GM12891 (cell line): Measurements from ENCODE around the genes PIP5KL1 and LCN2.

- RRBS: no CpG with 5 or more reads among the region's 12 CpGs
Measured at GRCh38 chr9:127566192-127566888, 2.5 kb downstream of the NIBAN2 start.

DNA sequence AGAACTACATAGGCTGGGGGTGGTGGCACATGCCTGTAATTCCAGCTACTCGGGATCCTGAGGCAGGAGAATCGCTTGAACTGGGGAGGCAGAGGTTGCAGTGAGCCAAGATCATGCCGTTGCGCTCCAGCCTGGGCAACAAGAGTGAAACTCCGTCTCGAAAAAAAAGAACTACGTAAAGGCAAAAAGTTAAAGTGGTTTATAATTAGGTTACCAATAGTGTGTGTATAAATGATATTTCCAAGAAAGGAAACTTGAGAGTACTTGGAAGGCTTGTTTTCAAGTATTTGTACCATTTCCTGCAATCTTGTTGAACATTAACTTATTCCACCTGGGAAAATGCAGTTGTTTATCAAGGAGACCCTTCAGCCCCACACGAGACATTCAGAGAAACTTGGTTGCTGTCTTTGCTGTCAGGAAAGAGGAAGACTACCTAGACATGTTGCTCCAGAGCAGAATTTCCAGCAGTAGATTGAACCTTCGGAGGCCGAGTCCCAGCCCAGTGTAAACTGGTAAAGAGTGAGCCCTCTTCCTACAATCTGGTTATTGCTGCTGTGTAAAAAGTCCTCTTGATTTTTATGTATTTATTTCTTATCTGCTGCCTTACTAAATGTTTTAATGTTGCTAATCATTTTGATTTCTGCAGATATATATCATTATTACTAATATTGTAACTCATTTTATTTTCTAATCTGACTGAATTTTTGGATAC lies 30.1 kb downstream of the STXBP1 start:
- RRBS: no CpG with 5 or more reads among the region's 10 CpGs

GRCh38 chr9:127754405-127754793 lies 19.3 kb upstream of the TOR2A start:
- RRBS: 99% methylated on average over 12 of the region's 29 CpGs

DNA sequence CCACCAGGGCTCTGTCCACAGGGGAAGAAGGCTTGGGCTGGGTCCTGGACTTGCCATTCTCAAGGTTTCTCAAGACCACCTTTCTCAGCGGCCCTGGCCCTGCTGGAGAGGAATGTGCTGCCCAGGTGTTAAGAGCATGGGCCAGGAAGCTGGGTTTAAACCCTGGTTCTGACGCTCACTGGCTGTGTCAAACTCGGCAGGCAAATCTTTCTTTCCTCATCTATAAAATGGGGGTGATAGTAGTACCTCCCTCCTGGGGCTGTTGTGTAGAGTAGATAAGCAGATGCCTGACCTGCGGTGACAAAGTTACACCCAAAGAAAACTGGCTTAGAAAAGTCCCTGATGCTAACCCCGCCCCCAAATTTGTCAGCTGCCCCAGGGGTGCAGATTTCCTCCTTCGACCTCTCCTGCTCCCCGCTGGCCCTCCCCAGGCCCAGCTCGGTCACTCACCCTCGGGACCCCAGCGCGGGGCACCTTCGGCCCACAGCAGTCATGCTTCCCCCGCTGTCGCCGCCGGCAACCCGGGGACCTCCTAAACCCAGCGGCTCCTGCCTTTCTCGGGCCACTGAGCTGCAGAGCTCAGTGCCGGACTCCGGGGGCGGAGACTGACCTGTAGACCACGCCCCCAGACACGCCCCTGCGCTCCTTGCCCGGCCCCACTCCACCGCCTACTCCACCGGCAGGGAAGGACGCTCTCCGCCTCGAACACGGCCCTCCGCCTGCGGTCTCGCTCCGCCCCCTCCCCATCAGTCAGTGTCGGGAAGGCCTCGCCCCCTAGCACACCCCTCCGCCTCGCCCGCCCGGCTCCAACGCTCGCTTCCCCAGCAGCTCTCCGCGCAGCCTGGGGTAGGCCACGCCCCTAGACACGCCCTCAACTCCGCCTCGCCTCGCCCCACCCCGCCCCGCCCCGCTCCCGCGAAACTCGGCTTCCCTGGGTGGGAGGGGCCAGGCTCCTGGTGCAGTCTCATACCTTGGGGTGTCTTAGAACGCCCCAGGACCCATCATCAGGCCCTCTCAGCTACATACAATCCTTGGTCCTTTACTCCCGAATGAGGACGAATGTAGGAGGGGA lies 7.4 kb downstream of the SH2D3C start:
- RRBS: 1% methylated on average over 10 of the region's 60 CpGs

GRCh38 chr9:127779164-127779931 lies 882 bp upstream of the SH2D3C start:
- RRBS: no CpG with 5 or more reads among the region's 15 CpGs

- RRBS: 100% methylated on average over 5 of the region's 40 CpGs
Measured at GRCh38 chr9:127788713-127789572, 3.1 kb downstream of the CDK9 start.

DNA sequence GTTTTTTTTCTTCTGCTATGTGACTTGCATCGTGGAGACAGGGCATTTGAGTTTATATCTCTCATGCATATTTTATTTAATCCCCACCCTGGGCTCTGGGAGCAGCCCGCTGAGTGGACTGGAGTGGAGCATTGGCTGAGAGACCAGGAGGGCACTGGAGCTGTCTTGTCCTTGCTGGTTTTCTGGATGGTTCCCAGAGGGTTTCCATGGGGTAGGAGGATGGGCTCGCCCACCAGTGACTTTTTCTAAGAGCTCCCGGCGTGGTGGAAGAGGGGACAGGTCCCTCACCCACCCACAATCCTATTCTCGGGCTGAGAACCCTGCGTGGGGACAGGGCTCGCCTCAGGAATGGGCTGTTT lies 3.7 kb downstream of the CDK9 start:
- RRBS: no CpG with 5 or more reads among the region's 8 CpGs

DNA sequence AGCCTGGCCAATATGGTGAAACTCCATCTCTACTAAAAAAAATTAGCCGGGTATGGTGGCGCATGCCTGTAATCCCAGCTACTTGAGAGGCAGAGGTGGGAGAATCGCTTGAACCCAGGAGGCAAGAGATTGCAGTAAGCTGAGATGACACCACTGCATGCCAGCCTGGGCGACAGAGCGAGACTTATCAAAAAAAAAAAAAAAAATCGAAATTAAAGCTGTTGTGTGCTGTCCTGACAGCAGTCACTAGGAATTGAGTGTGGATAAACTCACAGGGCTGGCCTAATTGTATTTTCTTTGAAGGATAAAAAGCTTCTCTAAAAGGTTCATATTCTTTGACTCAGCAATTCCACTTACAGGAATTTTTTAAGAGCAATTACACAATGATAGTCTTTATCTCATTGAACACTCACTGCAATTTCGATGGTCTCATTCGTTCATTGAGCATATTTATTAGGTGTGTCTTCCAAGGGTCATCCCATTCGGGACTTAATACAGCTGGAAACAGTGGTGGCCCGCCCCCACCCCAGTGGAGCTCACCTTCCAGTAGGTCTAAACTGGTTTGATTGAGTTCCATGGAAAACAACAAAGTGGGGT lies 6.5 kb downstream of the CDK9 start:
- RRBS: no CpG with 5 or more reads among the region's 10 CpGs

GRCh38 chr9:127794298-127795204 lies 8.1 kb upstream of the FPGS start:
- RRBS: no CpG with 5 or more reads among the region's 19 CpGs

- RRBS: no CpG with 5 or more reads among the region's 23 CpGs
Measured at GRCh38 chr9:127806894-127807710, 4.4 kb downstream of the FPGS start.

GRCh38 chr9:127930266-127931424 lies at the start of gene PIP5KL1:
PIP5KL1 (minus strand) TSS chr9:127930777.
- RRBS: 2% methylated on average over 17 of the region's 75 CpGs

DNA sequence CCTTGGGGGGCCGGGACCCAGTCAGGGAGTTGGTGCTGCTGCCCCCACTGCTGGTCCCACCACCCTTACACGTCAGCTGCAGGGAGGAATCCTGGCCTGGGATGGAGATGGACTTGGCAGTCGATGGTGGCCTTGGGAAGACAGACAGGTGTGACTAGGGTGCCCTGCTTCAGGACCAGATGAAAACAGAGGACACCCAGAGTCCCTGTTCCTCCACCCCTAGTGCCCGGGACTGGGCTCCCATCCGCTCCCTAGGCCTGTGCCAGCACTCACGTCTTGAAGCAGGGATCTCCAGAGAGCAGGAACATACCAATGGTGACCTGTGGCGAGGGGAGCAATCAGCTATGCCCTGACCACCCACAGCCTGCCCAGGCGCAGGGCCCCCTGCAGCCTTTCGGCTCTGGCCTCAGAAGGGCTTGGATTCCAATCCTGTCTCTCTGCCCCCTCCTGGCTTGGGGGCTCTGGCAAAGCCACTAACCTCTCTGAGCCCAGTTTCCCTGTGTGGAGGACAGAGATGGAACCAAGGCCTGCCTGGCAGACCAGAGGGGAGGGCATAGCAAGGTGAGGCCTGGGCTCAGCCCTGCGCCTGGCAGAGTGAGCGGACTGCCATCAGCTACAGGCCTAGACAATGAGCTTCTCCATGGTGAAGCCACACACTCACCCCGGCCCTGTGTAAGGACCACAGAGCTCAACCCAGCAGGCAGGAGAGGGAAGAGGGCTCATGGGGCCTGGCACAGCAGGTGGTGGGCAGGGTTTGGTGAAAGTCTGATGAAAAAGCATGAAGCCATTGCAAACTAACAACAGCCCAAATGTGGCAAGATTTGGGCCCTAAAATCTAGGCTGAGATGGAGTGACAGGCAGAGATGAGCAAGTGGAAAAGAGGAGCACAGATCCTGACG lies 10.7 kb upstream of the DPM2 start:
- RRBS: no CpG with 5 or more reads among the region's 13 CpGs

DNA sequence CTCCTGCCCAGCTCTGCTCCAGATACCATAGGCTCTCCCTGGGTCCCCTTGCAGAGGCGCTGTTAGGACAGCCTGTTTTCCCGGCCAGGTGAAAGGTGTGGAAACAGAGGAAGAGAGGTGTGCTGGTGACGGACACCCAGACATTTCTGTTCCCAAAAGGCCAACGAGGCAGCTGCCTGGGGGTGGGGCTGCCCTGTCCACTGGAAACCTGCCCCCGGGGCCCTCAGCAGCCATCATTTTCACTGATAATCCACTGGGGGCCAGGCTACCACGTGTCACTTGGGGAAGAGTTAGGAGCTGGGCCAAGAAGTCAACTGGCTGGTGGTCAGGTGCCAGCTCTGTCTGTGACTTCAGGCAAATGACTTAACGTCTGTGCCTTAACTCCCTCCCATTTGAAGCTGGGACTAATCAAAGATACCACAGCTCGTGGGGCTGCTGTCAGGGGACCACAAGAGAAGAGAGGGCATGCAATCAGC lies 12.1 kb upstream of the DPM2 start:
- RRBS: no CpG with 5 or more reads among the region's 8 CpGs

GRCh38 chr9:127965236-127966341 lies 15.2 kb downstream of the EEIG1 start:
- RRBS: no CpG with 5 or more reads among the region's 23 CpGs

DNA sequence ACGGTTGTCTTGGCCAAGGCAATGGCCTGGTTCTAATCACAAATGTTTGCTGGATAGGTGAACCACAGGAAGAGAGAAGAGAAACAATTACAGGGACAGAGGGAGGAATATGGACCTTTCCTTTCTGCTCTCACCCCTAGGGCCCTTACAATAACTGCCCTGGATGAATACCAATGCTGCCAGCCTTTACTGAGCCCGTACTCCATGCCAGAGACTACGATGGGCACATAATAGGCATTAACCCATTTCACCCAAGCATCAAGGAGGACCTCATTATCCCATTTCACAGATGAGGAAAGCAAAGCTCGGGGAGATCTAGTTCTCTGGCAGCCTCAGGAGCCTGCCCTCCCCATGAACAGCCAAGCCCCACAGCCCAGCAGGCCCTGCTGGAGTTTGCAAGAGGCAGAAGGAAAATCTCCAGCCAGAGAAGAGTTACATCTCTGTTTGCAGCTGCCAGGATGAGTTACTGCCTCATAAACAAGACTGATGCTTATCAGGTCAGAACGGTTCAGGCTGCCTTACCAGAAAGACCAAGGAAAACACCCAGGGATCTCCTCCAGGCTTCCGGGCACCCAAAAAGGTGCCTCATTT lies 11.4 kb downstream of the EEIG1 start:
- RRBS: no CpG with 5 or more reads among the region's 6 CpGs

- RRBS: no CpG with 5 or more reads among the region's 6 CpGs
Measured at GRCh38 chr9:128027210-128027682, 39.9 kb downstream of the NAIF1 start.

DNA sequence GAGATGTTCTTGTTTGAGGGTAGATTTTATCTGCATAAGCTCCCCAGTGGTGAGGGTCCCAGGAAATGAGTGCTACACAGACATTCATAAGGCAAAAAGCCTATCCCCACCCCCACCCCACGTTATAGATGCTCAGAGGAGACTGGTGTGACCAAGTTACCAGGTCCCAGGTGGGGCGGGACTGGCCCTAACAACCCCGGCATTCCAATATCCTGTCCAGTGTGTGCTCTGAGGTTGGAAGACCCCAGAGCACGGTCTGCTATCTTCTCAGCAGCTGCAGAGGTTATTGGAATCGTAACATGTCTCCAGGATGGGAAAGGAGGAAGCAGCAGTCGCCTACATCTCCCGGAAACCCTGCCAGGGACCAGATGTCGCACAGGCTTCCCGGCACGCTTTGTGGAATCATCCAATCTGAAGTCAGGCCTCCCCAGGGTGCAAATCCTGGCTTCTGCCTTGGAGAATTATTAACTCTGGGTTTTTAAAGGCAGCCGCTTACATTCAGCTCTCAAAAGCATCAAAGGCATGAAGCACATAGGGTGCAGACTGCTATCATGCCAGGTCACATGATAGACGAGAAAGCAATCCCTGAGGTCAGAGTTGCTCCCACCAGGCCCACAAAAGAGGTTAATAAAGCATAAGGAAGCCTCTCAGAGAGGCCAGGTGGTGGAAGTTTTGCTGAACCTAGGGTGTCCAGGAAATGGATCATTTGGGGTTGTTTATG lies 4.5 kb upstream of the PTGES2 start:
- RRBS: no CpG with 5 or more reads among the region's 12 CpGs

GRCh38 chr9:128148922-128149996 lies at the start of gene LCN2:
LCN2 (plus strand) TSS chr9:128149453.
- RRBS: 47% methylated on average over 3 of the region's 11 CpGs

DNA sequence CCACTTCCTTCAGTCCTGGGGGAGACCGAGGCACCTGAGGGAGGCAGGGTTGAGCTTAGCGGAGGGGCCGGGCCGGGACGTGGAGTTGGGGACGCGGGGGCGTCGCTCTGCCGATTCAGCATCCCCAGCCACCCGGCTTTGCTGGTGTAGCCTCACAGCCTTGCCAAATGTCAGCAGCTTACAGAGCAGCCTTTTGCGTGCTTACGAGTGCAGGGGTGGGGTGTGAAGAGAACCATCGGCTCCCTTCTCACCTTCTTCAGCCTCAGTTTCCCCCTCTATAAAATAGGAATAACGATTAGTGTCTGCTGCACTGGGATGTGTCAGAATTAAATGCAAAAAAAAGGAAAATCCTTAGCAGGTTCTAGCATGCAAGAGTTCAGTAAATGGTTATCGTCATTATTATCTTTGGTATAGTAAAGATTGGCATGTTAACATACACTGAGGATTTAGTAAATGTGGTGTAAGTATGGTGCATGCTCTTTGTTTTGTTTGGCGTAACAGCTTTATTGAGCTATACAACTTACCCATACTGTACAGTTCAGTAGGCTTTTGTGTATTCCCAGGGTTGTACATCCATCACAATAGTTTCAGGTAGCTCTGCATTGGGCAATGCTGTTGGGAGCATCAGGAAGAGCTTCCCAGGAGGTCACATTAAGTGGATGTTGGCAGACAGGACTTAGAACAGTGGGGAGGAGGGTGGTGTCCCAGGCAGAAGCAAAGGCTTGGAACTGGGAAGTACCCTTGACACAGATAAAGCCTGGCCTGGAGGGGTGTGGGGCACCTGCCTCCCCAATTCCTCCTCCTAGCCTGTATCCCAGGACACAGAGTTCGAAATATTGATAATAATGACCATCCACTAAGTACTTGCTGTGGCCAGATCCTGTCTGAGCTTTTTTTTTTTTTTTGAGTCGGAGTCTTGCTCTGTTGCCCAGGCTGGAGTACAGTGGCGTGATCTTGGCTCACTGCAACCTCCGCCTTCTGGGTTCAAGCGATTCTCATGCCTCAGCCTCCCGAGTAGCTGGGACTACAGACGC lies 1.0 kb downstream of the BBLN start:
- RRBS: 2% methylated on average over 8 of the region's 24 CpGs

DNA sequence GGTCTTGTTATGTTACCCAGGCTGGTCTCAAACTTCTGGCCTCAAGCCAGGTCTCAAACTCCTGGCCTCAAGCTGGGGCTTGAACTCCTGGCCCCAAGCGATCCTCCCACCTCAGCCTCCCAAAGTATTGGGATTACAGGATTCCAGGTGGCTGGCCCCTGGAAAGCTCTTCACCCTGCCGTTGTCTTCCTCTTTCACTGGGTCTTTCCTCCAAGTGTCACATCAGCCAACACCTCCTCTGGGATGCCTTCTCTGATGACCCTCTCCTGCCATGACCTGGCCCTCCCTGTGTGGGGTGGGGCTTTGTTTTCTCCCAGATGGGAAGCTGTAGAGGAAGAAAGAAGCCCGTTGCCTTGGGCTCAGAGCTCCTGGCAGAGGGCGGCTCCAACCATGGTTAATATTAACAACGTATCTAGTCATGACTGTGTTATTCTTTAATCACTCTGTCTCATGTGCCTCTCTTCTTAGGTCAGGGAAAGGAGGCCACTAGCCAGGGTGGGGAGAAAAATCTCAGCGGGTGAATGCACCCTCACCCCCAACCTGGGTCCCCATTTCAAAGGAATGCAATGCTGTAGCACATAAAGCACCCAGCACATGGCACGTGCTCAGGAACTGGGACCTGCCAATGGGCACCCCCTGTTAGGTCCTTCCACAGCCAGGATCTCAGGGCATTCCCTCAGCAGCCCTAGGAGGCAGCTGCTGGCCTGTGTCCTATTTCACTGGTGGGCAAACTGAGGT lies 8.5 kb downstream of the DNM1 start:
- RRBS: no CpG with 5 or more reads among the region's 7 CpGs